ENCODE measurements around the gene DNAJB8.

DNA sequence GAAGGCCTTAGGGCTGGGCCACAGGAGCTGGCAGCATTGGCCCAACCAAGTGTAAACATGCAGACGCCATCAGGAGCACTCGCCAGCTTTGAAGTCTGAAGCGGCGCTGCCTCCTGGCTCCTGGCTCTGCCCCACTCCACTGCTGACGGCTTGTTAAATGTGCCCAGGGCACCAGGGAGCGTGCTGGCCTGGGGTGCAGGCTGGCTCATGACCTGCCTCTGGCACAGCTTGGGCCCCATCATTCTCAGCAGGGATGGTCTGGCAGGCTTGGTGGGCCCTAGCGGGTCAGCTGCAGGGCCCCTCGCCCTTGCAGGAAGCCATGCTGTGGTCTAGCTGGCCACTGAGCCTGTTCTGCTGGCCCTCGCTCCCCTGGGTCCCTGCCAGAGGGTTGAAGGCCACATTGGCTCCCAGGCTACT, 116.6 kb downstream of the DNAJB8 start:
- PRO-cap = no peak

GRCh38 chr3:128424481-128425214, 42.0 kb downstream of the DNAJB8 start:
- PRO-cap = no peak

DNA sequence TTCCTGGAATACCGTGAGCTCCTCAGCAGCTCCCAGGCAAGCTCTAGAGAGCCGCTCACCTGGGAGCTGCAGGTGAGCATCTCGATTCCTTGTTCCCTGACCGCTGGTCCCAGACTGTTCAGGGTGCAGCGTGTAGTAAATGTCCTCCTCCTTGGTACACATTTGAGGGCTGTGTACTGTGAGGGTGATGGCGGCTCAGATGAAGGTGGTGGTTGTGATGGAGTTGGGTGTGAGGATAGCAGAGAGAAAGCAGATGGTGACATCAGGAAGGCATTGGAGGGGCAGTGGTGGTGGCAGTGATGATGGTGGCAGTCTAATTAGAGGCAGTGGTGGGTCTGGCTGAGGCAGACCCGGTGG, at the start of gene DNAJB8:
Gene DNAJB8 (minus strand): TSS at position 56 of the 357 bp plus-strand sequence.
- PRO-cap = no peak

GRCh38 chr3:128481377-128482673, 11.2 kb downstream of the GATA2 start:
- PRO-cap = bidirectional peak, plus-strand start at chr3:128482059, minus-strand start at chr3:128481947

- PRO-cap = no peak
Measured at GRCh38 chr3:128605284-128605633, 45.4 kb downstream of the RPN1 start.

- PRO-cap = no peak
Measured at GRCh38 chr3:128923756-128924370, 44.4 kb downstream of the ACAD9 start.

DNA sequence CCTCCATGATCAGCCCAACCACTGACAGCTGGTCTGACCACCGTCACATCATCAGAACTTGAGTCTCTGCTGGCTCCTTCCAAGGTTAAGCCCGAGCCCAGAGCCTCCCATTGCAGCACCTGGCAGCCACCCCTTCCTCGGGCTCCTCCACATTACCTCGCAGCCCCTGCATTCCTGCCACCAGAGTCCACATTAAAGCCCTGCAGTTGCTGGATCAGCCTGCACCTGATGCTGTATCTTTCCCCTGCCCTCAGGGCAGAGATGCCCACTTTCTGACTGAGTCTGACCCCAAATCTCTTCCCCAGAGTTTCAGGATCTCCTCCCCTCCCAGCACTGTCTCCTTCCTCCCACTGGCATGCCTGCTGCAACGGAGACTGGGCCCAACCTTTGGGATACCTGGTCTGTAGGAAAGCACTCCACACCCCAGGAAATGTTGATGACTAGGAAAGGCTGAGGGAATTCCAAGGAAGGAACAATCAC, 20.6 kb upstream of the GP9 start:
- PRO-cap = no peak

DNA sequence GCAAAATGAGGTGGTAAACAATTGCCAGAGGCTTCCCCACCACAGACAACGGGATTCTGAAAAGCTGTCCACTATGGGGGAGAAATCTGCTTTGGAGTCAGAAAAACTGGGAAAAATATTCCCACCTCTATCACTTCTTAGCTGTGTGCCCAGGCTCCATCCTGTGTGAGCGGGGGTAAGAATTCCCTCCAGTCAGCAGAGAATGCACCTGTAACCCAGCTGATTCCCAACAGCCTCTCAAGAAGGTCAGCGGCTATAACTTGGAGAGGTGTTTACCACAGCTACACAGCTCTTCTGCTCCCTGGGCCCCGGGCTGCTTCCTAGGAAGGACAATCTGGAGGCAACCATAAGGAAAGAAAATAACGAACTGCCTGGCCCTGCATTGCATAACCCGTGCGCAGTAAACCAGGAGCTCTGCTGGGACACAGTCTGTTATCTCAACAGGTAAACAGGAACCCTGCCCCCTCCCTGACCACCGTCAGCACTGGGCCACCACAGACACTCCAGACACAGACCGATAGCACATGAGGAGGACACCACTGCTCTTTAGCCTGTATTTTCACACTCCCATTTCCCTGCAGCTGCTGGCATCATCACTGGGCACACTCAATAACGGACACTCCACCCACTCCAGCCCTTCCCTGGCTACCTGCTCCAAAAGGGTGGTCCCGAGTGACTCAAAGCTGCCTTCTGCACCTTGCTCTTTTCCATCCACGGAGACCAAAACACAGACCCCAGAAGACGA, 2.1 kb downstream of the RAB43 start:
- PRO-cap = no peak

DNA sequence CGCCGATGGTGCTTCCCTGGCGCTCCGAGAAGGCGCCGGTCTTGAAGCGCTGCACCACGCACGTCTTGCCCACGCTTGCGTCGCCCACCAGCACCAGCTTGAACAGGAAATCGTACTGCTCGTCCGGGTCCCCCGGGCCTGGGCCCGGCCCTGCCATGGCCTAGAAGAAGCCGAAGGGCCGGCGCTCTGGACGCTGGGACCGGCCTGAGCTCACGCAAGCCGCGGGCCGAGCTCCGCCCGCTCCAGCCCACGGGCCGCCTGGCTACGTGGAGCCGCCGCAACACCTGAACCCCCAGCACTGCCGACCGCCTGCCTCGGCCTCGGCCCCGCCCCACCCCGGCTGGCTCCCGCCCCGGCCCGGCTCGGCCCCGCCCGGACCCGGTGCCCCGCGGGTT, 274 bp downstream of the RAB43 start:
- PRO-cap = no peak

GRCh38 chr3:129134664-129135001, 13.0 kb upstream of the RAB43 start:
- PRO-cap = no peak

DNA sequence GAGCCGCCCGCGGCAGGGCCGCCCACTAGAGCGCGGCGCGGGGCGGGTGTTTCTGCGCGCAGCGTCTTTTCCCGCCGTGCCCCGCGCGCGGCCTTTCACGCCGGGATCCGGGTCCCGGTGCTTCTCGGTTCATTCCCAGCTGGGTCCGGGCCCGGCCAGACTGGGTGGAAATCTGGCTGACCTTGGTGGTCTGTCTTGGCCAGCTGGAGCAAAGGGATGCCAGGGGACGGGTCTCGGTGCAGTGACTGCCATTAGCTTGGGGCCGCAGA, 220 bp upstream of the CNBP start:
- PRO-cap = bidirectional peak, plus-strand start at position 131 of the sequence, minus-strand start outside the sequence

GRCh38 chr3:129311892-129312457, 4.1 kb downstream of the H1-10 start:
- PRO-cap = no peak

- PRO-cap = no peak
Measured at GRCh38 chr3:129343675-129344313, 27.7 kb upstream of the H1-10 start.

DNA sequence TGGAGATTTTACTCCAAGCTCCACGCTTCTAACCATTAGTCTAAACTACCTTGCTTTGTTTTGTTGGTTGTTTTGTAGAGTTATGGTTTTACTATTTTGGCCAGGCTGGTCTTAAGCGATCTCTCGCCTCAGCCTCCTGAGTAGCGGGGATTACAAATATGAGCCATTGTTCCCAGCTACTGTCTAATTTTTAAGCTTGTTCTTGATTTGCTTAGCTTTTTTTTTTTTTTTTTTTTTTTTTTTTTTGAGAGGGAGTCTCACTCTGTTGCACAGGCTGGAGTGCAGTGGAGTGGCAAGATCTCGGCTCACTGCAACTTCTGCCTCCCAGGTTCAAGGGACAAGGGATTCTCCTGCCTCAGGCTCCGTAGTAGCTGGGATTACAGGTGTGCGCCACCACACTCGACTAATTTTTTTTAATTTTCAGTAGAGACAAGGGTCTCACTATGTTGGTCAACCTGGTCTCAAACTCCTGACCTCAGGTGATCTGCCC, 28.5 kb downstream of the EFCAB12 start:
- PRO-cap = unidirectional peak, plus-strand start at position 91 of the sequence

- PRO-cap = no peak
Measured at GRCh38 chr3:129424040-129424537, 4.3 kb downstream of the EFCAB12 start.

DNA sequence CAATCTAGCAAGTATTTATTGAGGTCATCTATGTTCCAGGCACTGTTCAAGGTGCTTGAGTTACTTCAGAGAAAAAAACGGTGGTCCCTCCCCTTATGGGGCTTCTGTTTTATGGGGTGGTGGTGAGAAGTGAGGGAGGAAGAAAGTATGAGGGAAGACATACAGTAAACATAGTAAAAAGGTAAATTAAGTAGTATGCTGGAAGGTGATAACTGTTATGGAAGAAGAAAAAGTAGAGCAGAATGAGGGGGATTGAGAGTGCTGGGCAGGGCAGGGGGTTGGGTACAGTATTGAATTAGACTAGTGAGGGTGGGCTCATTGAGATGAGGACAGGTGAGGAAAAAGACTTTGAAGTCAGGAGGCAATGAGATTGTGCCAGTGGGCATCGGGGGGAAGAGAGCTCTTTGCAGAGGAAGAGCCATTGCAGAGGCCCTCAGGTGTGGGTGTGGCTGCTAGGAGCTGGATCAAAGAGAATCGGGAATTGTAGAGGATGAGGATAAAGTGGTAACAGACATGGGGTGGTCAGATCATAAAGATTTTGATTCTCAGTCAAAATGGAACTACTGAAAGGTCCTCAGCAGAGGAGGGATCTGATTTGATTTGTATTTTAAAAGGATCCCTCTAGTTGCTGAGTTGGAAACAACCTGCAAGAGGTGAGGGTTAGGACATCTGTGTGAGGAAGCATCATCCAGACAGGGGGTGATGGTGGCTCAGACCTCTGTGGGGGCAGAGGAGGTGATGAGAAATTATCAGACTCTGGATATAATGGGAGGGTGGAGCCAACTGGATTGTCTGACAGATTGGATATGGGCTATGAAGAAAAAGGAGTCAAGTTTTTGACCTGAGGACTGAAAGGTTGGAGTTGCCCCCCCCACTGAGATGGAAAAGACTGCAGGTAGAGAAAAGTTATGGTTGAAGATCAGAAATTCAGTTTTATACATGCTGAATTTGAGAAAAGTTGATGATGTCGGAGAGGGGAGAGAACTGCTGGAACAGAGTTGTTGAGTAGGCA, 12.4 kb downstream of the IFT122 start:
- PRO-cap = no peak

DNA sequence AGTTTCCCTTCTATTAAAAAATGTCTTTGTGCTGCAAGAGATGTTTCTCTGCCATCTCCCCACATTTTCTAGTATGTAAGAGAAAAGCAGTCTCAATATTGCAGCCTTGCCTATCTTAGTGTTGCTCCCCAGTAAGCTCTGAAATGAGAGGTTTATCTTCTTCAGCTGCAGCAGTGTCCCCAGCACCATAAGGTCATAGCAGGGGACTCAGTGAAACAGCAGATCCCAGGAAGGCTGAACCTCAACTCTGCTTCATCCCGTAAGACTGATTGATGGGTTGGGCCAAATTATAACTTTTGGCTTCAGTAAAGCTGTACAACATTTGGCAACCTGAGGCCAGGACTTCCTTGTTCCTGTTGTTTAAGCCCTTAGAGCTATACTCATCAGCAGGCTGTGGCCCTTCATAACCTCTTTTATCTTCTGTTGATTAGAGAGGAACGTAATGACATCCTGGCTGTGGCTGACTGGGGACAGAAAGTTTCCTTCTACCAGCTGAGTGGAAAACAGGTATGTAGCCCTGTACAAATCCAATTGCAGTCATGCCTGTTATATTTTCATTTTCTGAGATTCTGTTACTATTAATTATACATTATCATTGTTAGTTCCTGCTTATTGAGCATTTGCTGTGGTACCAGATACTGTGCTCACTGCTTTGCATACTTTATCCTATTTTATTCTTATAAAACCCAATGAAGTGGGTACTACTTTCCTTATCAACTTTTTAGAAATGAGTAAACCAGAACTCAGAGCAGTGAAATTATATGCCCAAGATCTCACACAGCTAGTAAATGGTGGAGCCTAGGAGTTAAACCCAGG, 29.1 kb downstream of the IFT122 start:
- PRO-cap = no peak

GRCh38 chr3:129603640-129604038, 2.8 kb downstream of the PLXND1 start:
- PRO-cap = no peak

DNA sequence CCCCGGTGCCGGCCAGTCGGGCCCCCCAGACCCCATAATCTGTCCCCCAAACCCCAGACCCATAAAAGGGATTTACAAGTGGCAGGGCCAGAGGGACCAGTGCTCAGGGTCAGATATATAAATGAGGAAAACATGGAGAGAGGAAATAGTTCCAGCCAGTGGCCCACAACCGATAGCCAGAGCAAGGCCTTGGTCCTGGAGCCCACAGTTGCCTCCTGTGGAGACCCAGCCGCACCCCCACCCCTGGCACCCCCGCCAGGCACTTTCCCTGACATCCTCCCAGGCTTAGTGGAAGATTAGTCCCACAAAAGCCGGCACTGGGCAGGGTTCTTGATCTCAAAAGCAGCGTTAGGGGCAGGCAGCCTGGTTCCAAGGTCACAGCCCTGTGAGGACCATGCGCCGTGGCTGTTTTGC, 1.0 kb upstream of the PLXND1 start:
- PRO-cap = no peak

DNA sequence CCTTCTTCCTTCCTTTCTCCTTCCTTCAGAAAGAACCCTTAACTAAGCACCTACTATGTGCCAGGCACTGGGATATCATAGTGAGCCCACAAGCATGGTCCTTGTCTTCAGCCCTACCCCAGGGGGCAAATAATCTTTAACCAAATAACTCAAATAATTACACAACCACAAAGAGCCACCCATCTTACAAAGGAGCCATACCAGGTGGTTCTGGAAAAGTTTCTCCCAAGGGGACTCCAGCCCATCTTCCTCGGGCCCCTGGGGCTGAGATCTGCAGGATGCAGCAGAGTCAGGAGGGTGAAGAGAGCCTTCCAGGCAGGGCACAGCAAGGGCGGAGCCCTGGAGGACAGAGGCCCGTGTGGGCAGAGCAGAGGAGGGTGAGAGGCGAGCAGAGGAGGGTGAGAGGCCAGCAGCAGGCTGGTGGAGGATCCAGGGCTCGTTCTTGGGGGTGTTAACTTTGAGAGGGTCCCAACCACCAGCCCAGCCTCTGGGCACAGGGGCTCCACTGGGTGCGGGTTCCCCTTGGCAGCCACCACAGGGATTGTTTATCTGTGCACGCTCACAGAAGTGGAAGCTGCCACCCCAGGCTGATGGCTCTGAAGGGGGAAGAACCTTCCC, 9.1 kb upstream of the PLXND1 start:
- PRO-cap = no peak